WTC11 (cell line): ENCODE results near the gene CHCHD3.

DNA sequence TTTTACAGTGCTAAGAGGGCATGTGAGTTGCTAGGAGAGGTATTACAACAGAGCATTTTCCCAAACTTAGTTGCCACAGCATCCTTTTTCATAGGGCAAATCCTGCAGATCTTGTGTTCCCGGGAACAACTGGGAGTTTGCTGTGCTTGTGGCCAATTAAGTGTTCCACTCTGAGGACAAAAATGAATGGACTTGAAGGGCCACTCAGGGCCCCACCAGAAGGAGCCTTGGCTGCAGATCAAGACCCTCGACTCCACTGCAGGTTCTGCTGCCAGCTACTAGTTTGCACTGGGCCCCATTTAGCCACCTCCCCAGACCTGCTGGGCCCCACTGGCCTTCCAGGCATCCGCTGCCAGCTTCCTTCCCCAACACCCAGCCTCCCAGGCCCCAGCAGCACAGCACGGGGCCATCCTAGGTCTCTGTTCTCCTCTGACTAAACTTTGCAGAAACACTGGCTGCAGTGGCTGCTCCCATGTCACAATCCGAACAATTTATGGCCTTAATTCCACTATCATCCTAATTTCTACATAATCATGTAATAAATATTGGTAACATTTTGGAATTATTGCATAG lies 277.3 kb upstream of the KLF14 start:
- PRO-cap: no peak

GRCh38 chr7:131018525-131019110 lies 284.6 kb upstream of the KLF14 start:
- PRO-cap: no peak

DNA sequence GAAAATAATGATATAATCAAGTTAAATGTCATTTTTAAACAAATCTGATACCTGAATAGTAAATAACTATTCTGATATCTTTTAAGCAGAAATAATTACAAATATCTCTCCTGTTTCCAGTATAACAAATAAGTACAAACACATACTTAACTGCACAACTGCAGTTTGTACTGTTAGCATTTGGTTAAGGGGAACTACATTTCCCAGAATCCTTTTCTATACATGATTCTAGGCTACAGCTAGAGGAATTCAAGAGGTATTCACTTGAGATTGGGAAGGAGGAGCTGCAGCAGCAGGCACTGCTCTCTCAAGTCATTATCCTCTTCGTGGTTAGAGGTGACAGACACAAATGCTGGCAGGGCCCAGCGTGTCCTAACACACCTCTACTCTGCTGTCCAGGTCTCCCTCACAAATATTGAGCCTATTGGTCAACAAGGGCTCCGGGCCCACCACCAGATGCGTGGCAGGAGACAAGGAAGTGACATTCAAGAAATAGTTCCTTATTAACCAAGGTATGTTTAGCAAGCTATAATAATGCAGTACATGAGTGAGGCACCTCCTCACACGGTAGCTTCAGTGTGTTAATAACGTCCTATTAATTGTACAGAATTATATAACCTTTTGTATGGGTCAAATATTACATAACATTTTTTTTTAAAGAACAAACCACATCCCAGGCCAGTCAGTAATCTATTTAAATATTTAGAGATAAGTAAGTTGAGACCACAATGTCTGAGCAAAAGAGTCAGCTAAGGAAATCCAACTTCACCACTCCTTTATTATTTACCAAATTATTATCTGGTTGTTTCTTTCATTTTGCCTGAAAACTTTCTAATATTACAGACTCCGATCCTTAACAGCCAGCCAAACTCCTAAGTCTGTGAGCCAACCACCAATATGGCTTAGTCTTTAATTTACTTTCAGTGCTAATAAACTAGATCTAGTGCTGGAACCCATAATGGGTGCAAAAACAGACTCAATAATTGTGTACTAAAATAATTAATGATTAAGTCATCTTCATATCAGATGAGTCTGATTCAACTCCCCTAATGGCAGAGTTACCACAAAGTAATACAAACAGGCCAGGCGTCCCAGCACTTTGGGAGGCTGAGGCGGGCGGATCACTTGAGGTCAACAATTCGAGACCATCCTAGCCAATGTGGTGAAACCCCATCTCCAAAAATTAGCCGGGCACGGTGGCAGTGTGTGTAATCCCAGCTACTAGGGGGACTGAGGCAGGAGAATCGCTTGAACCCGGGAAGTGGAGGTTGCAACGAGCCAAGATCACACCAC lies 254.7 kb upstream of the MKLN1 start:
- PRO-cap: unidirectional peak, plus-strand start at position 263 of the sequence; unidirectional peak, plus-strand start at position 315 of the sequence

DNA sequence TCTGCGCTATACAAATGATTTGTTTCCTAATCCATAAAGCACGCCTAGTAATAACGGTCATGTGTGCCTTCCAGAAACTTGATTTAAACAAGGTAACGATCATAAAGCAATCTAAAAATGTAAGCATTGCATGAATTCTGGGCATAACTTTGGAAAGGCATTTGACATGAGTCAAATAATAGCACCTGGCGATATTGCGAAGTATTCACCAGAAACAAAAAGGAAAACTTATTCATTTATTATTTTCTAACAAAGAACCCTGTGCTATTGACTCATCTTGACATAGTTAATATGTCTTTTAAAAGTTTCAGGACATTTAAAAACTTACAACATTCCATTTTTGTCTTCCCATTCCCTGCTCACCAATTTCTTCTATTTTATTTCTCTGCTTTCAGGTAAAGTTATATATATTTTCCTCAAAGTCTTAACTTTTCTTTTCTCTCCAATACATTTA lies 229.5 kb upstream of the MKLN1 start:
- PRO-cap: no peak

- PRO-cap: bidirectional peak, plus-strand start at chr7:131107516, minus-strand start at chr7:131107030
These were observed 220.5 kb upstream of the MKLN1 start for GRCh38 chr7:131107305-131107538.

DNA sequence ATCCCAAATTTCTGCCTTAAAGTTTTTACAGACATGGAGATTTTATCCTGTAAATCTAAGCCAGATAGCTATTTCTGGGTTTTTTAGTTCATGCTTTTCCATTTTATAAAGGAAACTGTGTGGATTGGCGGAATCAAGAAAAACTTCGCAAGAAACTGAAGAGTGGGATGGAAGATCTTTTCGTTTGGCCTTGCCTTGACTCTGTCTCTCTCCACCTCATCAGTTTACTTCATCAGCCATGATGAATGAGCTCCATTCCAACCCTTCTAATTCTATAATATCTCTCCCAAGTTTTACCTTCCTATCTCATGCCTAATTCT lies 218.5 kb upstream of the MKLN1 start:
- PRO-cap: no peak

DNA sequence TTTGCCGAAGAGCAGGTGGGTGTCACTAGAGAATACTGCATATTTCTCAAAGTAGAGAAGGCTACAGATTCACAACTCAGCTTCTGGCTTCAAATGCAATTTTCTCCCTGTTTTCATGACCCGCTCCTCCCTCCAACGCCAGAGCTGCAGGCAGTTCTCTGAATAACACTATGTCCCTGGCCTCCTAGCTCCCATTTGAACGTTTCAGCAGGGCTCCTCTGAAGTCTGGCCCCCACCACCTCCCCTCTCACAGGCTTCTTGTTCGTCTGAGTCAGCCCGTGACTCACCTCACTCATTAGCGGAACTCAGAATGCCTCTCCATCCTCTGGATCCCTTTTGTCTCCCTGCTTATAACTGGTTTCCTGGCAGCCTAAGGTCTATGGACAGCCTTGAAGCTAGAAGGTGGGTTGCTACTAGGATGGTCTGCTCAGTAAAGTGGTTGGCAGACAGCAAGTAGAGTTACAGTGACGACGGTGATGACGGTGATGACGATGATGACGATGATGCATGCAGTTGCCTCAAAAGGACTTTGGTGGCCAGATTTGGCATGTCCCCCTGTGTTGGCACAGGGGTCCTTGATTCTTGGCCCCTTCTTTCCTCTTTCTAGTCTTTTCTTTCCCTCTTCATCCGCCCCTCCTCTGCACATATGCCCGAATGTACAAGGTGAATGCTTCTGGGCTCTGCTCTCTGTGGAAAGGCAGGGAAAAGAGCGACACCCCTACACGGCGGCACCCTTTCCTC lies 83.3 kb upstream of the MKLN1 start:
- PRO-cap: no peak

DNA sequence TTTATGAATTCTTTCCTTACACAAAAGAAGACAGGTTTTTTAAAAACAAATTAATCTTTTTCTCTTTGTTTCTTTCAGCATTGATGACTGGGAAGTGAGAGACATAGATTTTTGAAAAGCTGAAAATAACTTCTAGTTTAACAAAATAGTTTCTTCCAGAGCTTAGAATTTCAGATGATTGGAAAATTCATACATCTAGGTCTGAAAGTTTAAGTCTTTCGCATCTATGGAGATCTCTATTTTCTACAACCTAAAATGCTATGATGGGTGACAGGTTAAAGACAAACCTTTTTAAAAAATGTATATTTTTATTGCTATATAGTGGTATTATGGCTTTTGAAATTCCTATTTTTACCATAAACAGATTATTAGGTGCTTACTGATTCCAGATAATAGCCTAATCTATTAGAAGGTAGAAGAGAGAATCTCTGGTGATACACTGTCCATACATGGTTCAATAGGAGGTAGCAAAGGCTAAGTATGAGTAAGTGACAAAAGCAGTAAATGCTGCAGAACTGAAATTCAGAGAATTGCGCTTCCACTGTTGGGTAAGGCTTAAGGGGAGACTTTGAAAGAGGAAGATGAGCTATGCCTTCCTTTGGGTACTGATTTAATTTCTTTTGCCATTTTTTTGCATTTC lies 15.0 kb downstream of the MKLN1 start:
- PRO-cap: no peak

DNA sequence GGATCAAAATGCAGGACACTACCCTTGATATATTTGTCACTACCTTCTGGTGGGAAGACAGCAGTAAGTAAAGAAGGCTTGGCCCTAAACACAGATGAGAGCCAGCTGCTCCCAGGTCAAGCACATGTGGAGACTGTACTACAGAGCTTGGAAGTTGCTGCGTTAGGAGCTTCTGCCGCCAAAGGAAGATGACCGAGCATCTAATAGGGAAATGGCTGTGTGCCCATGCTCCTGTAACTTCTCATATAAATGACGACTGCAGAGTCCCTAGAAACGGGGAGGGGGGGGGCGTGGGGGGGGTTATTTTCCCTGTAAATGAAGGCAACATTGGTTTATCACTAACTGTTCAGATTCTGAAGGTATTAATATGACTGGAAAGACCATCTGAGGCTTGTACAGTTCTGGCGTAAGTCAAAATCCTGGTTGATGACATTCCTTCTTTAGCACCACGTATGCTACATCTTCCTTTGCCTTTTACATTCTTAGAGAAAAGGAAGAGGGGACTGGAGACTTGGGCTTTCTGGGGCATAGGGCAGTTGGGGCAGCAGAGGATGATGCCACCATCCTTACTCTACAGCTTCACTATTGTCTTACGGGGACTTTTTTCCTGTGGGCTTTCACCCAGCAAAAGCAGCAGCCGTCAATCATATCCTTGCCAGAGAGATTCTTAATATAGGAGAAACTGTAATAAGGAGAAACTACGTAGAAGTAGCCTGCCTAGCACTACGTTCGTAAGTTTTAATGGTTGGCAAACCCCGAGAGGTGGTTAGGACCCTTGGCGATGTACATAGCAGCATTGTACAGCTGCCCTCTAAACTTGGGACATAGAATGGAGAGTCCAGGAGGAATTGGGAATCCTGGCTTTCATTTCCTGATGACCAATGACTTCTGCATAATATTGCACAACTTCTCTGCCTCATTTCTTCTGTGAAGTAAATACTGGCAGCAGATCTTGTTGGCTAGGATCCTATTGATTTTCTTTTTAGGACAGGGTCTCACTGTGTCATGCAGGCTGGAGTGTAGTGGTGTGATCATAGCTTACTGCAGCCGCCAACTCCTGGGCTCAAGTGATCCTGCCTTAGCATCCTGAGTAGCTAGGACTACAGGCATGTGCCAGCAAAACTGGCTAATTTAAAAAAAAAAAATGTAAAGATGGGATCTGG lies 58.5 kb downstream of the PODXL start:
- PRO-cap: no peak

GRCh38 chr7:131511999-131512672 lies 44.3 kb downstream of the PODXL start:
- PRO-cap: no peak

DNA sequence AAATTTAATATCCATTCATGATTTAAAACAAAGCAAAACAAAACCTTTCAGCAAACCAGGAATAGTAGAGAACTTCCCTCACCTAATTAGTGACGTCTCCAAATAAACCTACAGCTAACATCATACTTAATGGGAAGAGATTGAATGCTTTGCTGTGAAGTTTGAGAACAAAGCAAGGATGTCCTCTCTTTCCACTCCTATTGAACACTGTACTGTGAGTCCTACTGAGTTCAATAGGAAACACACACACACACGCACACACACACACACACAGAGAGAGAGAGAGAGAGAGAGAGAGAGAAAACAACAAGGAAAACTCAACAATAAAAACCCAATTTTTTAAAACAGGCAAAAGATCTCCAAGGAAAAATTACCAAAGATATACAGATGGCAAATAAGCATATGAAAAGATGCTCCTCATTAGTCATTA lies 32.3 kb downstream of the PODXL start:
- PRO-cap: no peak

GRCh38 chr7:131544504-131545356 lies 11.7 kb downstream of the PODXL start:
- PRO-cap: no peak

- PRO-cap: bidirectional peak, plus-strand start at chr7:131605730, minus-strand start at chr7:131605366; bidirectional peak, plus-strand start at chr7:131606128, minus-strand start at chr7:131605941; bidirectional peak, plus-strand start at chr7:131606613, minus-strand start at chr7:131606478
These were observed 49.2 kb upstream of the PODXL start for GRCh38 chr7:131605187-131606521.

DNA sequence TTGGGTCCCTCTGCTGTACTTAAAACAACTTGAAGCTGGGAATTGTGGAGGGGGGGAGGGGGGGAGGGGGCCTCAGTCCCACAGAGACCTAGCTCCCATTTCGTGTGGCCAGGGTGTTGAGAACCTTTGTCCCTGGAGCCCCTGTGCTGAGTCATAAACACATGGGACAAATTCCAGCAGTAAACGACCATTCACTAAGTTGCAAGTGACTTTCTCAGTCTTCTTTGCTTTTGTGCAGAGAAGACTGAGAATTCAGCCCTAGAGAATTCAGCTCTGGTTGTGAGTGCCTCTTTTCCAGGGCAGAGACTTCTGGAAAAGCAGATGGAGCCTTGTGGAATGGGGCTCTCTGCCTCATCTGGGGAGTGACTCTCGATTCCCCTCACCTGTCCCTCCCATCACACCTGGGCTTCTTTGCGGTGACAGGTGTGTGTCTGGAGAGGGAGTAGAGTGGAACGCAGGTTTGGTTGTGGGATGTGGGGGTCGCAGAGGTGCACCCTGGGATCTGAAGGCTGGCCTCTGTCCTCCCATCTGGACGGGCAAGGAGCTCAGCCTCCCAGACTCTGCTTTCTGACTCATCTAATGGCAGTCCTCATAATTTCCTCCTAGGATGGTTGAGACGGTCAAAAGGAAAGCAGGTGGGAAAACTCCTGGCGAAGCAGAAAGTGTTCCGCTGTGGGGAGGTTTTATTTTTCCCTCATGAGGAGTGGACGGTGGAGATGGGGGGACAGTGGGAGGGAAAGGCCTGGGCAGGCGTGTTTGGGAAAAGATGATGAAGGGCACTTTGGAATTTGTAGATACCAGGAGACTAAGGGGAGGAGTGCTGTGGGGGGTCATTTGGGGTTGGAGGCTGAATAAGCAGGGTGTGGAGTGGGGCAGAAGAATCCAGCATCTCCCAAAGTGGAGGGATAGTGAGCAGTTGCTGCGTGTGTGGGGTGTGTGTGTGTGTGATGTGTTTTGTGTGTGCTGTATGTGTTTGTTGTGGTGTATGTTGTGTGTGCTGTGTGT lies 96.9 kb upstream of the PODXL start:
- PRO-cap: no peak

- PRO-cap: no peak
These were observed 509.1 kb upstream of the PODXL start for GRCh38 chr7:132065524-132066021.

- PRO-cap: unidirectional peak, plus-strand start at chr7:132425574
These were observed 151.0 kb downstream of the PLXNA4 start for GRCh38 chr7:132425322-132425701.

DNA sequence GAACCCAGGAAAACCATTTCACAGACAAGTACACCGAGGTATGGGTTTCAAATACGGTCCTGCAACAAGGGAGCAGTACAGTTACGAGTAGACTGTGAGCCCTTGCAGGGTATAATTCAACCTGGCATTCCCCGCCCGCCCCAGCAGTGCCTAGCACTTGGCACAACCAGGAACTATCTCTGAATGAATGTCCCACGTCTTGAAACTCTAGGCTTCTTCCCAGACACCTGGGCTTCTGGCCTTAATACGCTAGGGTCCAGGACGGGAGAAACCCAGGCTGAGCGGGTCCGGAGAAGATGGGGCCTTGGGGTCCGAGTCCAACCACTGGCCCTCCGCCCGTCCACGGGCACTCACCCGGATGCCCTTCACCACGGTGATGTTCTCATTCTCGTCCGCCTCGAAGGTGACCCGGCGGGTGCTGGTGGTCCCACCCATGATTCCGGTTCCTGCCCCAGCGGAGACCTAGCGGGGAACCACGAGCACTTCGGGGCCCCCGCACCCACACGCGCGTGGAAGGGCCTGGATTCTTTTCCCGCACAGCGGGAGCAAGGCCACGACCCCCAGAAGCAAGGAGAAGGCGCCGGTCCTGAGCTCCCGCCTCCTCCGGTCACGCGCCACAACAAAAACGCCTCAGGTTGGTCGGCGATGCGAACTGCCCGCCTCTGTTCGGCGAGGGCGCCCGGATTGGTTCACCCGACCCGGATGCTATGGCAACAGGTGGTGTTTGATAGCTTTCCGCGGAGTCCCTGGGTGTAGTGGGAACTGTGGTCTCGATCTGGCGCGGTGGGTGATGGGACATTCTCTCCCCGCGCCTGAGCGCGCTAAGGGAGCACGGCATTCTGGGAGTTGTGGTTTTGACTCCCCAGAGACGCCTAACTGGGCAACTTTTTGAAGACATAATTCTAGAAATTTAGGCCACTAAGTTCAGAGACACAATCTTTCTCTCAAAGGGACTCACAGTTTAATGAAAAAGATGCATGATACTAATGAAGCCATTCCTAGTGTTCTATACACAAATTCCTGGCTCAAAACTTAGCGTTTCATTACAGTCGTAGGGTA lies at the start of gene CHCHD3:
TSS of gene CHCHD3 (minus strand) at position 588 of the 1,059 bp plus-strand sequence.
- PRO-cap: bidirectional peak, plus-strand start at position 168 of the sequence, minus-strand start at position 181 of the sequence; unidirectional peak, minus-strand start at position 588 of the sequence

- PRO-cap: no peak
These were observed 54.8 kb downstream of the EXOC4 start for GRCh38 chr7:133307577-133308110.

- PRO-cap: no peak
These were observed 417.9 kb downstream of the EXOC4 start for GRCh38 chr7:133670616-133671391.

DNA sequence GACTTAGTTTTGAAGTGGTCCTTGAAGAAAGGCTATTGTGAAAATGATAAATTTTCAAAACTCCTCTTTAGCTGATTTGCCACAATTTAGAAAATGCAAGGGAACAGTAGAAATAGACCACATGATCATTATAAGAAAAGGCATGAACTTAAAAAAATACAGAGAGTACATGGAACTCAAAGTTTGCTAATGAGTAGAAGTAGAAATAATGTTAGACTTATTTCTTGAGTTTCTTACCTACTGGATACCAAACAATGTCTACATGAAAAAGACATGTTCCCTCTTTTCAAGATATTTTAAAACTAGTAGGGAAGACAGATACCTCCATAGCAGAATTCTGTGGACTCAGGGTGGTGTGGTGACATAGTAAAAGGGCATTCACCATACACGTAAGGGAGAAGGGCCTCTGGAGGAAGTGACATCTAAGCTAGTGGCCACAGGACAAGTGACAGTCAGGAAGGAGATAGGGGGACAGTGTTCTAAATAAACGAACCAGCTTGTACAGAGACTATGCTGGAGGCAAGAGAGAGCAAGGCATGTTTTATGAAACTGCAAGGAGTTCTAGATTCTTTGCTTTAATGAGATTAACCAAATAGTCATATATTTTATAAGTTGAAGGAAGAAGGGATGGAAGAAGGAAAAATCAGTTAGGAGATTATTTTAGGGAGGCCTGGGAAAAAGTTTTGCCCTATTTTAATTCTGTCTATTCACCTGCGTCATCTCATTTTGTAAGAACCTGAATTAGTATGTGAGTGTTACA lies 321.7 kb upstream of the LRGUK start:
- PRO-cap: no peak